NCI-H460 (cell line): ENCODE measurements around a stretch of chr1.

GRCh38 chr1:111470858-111471630 is 2.7 kb upstream of the C1orf162 start:
RAMPAGE:
- cytosol, long total RNA: no peak
- long total RNA: no peak
- nucleus, long total RNA: no peak

DNA sequence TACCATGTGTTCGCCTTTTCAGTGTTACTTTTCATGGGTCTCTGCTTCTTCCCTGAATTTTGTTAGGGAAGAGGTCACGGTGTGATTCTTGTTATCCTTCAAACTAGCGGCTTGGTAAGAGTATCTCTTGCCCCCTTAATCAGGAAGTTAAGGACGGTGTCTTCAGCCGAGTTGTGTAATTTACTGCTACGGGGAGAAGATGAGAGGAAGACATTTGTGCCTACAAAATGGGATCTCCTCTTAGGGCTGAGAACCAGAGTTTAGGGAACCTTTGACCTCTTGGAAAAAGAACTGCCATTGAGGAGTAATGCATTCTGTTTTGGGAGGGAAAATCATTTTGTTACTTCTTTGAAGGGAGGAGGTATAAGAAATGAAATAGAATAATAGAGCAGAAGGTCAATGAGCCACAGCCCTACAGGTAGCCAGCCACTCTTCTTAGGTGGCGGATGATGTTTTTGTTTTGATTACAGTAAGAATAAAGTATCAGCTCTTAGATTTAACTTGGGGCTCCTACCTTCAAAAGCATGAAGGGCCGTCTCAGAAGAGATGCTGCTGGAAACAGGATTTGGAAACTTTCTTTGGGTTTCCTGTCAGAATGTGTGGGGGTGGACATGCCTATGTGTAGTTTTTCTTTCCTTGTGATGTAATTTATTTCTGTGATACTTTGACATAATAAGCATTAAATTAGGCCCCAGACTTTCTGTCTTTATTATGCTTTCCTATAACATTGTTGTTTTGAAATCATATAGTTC is 1.3 kb downstream of the RAP1A start:
RAMPAGE:
- cytosol, long total RNA: no peak
- long total RNA: no peak
- nucleus, long total RNA: no peak

GRCh38 chr1:111648686-111649409 is 29.3 kb downstream of the RAP1A start:
RAMPAGE:
- cytosol, long total RNA: no peak
- long total RNA: no peak
- nucleus, long total RNA: no peak

DNA sequence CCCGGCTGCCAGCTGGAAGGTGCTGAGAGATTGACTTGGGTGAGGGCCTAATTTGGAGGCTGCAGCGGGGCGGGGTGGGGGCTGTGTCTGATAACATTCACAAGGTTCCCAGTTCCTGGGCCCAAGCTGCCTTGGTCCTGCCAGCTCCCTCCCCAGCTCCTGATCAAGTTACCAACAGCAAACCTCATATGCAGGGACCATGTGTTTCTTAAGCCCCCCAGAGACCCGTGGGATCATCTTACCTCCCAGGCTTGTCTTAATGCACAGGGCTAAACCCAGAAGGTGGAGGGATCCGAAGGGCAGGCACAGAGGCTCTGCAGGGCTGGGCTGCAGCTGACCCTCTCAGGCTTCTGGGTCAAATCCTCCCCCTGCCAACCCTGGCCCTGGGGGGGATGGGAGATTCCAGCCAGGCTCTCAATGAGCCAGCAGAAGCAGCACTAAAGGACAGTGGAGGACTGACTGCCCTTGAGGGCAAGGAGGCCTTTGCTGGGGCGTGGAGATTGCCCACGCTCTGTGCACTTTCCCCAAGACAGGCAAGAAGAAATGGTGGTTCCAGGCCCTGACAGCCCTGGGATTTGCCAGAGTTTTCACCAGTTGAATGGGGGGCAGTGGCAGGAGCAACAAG is 9.6 kb downstream of the INKA2 start:
RAMPAGE:
- cytosol, long total RNA: no peak
- long total RNA: no peak
- nucleus, long total RNA: no peak

DNA sequence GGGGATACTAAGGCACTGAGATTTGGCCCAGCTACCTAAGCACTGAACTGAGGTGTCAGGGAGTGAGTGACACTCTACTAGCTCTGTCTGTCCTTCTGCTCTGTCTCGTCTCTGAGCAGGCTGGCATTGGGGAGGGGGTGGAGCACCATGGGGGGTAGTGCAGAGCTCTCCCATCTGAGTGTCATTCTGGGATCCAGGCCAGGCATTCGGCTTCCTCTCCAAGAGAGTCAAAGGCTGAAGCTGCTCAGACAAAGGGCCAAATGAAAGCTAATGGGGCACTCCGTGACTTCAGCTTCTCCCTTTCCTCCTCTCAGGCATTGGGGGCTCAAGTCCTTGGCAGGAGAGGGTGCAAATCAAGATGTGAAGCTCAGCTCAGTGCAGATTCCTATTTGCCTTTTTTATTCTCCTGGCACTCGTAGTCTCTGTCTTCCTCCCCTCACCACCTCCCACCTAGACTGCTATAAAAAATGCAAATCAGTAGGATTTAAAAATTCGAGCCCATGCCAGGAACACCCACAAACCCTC is 2.2 kb downstream of the INKA2 start:
RAMPAGE:
- cytosol, long total RNA: no peak
- long total RNA: no peak
- nucleus, long total RNA: no peak

DNA sequence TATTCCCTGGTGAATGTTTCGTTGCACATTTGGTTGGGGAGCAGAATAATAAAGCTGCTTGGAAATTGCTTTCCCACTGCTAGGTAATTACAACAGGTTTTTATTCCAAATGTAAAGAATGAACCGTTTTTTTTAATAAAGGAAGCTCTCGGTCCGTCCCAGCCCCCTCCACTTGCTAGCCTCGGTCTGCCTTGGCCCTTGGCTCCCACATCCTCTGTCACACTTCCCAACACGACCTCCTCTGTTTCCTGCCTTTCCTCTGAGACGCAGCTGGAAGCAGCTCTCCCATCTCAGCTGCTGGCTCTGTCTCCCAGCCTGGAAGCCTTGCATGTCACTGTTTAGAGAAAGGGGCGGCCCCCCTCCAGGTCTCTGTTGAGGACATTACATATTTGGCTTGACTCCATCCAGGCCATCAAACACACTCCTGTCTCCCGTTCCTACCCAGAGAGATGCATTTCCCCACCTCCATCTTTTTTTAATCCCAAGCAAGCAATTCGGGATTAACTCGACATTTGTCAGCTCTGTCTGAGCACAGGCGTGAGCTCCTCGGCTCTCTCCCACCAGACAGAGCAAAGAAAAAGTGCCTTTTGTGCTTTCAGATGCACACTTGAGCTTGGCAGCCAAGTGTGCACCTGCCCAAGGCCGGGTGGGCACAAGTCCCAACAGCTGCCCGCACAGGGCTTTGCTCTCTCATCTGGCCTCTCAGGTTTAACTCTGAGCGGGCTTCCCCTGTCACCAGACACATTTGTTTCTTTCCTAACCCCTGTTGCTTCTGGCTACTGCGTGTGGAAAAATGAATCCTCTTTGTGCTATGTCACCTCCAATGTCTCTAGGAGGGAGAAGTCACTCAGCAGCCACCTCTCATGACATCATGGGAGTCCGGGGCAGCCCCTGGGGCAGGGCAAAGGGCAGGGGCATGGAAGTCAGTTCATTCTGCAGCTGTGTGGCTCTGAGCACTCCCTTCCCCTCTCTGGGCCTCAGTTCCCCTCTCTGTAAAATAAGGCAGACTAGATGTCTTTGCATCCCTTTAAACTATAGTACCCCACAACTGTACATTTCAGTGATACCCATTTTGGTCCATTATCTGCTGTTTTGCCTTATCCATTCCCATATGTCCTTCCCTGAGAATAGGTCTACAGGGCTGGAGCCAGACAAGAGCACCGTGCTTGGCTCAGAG is 108.3 kb downstream of the KCND3 start:
RAMPAGE:
- cytosol, long total RNA: no peak
- long total RNA: no peak
- nucleus, long total RNA: no peak

GRCh38 chr1:111892052-111892612 is 97.3 kb downstream of the KCND3 start:
RAMPAGE:
- cytosol, long total RNA: no peak
- long total RNA: no peak
- nucleus, long total RNA: no peak

GRCh38 chr1:111920121-111921137 is 69.0 kb downstream of the KCND3 start:
RAMPAGE:
- cytosol, long total RNA: no peak
- long total RNA: no peak
- nucleus, long total RNA: no peak

GRCh38 chr1:111954960-111955517 is 34.4 kb downstream of the KCND3 start:
RAMPAGE:
- cytosol, long total RNA: no peak
- long total RNA: no peak
- nucleus, long total RNA: no peak

GRCh38 chr1:112376091-112376431 is 20.0 kb upstream of the CTTNBP2NL start:
RAMPAGE:
- cytosol, long total RNA: no peak
- long total RNA: no peak
- nucleus, long total RNA: no peak

DNA sequence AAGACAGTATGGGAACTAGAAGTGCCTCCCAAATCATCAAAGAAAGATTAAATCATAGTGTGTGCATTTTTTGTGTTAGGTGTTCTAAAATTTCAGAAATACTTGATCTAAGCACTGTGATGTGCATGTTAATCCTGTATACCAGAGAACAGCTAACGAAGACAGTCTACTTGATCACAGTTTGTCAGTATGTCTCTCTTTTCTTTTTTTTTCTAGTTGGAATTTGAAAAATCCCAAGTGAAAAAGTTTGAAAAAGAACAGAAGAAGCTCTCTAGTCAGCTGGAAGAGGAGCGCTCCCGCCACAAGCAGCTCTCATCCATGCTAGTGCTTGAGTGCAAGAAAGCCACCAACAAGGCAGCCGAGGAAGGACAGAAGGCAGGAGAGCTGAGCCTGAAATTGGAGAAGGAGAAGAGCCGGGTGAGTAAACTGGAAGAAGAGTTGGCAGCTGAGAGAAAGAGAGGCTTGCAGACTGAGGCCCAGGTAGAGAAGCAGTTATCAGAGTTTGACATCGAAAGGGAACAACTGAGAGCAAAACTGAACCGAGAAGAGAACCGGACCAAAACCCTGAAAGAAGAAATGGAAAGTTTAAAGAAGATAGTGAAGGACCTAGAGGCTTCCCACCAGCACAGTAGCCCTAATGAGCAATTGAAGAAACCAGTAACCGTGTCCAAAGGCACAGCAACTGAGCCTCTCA is 52.9 kb upstream of the WNT2B start:
RAMPAGE:
- cytosol, long total RNA: no peak
- long total RNA: no peak
- nucleus, long total RNA: no peak

RAMPAGE:
- cytosol, long total RNA: no peak
- long total RNA: no peak
- nucleus, long total RNA: no peak
Observed at GRCh38 chr1:112493301-112493713, 15.5 kb upstream of the WNT2B start.

DNA sequence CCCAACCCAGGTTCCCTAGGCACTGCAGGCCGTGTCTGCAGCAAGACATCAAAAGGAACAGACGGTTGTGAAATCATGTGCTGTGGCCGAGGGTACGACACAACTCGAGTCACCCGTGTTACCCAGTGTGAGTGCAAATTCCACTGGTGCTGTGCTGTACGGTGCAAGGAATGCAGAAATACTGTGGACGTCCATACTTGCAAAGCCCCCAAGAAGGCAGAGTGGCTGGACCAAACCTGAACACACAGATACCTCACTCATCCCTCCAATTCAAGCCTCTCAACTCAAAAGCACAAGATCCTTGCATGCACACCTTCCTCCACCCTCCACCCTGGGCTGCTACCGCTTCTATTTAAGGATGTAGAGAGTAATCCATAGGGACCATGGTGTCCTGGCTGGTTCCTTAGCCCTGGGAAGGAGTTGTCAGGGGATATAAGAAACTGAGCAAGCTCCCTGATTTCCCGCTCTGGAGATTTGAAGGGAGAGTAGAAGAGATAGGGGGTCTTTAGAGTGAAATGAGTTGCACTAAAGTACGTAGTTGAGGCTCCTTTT is 11.6 kb downstream of the WNT2B start:
RAMPAGE:
- cytosol, long total RNA: no peak
- long total RNA: no peak
- nucleus, long total RNA: no peak

GRCh38 chr1:112524232-112524786 is 15.5 kb downstream of the WNT2B start:
RAMPAGE:
- cytosol, long total RNA: no peak
- long total RNA: no peak
- nucleus, long total RNA: no peak

DNA sequence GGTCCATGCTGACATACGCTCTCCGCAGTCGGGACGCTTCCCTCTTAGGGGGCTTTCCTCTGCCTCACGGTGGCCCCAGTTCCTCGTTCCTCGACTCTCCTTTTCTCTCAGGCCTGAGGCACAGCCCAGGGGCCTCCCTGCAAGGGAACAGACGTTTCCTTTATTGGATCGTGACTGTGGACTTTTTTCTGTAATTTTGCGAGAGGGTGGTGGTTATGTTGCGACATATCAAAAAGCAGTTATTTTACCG is 283 bp downstream of the CAPZA1 start:
RAMPAGE:
- cytosol, long total RNA: no peak
- long total RNA: no peak
- nucleus, long total RNA: no peak

DNA sequence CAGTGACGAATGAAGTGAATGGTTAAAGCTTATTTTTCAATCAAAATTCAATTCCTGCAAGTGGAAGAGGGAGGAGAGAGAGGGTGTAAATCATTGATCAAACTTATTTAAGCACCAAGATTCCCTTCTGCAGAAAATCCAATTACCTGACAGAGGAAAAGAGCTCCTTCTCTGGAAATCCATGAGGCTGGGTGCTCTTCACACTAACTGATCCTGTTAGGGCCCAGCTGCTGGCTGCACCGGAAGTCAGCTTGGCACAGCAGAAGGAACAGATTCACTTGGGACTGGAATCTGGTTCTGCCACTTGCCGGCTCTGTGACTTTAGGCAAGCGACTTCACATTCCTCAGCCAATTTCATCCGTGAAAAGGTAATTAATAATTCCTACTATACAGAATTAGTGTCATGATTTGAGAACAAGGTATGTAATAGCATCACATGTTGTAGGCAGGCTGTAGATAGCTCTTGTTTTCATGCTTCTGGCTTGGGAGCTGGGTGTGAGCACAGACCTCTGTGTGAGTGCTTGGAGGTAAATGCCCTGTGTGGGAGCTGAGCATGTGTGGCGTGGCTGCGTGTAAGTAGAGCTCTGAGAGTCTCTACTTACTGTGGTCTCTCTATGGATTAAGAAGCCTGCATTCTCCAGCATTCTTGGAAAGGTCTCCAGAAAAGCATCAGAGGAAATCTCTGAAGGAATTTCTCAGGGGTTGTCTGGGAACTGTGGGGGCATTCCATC is 43.8 kb downstream of the TAFA3 start:
RAMPAGE:
- cytosol, long total RNA: no peak
- long total RNA: no peak
- nucleus, long total RNA: no peak

DNA sequence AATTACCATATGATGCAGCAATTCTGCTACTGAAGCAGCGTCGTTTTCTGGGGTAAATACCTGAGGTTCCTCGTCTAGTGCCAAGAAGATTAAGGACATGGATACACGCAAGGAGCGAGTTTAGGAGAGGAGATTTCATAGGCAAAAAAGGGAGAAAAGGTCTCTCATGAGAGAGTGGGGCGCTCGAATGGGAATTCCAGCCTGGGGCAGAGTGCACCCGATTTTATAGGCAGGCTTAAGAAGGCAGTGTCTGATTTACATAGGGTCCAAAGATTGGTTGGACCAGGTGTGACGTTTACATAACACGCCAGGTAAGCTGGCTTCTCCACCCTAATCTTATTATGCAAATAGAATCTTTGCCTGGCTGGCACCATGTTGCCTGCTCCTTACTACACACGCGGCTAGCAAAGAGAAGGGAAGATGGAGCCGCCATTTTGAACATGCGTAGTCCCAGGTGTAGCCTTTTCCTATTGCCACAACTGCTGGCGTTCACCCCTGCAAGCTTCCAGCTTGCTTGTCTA is 103.8 kb downstream of the SLC16A1 start:
RAMPAGE:
- cytosol, long total RNA: no peak
- long total RNA: no peak
- nucleus, long total RNA: no peak

DNA sequence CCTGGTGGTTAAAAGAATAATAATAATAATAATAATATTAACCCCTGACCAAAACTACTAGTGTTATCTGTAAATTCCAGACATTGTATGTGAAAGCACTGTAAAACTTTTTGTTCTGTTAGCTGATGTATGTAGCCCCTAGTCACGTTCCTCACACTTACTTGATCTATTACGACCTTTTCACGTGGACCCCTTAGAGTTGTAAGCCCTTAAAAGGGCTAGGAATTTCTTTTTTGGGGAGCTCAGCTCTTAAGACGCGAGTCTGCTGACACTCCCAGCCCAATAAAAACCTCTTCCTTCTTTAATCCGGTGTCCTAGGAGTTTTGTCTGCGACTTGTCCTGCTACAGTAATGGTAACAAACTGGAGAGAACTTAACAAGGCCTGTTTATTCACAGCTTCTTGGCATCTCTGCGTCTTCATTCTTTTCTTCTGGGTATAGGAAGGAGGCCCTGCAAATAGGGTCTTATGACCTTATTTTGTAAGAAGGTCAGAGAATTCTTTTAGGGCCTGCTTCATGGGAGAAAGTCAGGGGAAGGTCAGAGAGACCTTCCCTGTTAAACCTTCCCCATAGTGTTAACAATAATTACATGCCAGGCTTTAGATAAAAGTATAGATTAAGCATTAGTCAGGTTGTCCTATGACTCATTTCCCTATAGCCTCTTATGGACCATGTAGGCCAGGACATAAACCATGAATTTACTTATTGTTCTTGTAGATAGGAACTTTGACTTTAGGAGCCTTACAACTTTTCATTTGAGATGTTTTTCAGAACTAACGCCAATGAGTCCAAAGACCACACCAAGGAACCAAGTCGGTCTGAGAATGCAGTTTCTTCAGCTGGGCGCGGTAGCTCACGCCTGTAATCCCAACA is 86.9 kb downstream of the SLC16A1 start:
RAMPAGE:
- cytosol, long total RNA: no peak
- long total RNA: no peak
- nucleus, long total RNA: no peak

GRCh38 chr1:113042407-113043378 is 30.3 kb upstream of the LRIG2 start:
RAMPAGE:
- cytosol, long total RNA: no peak
- long total RNA: no peak
- nucleus, long total RNA: no peak

DNA sequence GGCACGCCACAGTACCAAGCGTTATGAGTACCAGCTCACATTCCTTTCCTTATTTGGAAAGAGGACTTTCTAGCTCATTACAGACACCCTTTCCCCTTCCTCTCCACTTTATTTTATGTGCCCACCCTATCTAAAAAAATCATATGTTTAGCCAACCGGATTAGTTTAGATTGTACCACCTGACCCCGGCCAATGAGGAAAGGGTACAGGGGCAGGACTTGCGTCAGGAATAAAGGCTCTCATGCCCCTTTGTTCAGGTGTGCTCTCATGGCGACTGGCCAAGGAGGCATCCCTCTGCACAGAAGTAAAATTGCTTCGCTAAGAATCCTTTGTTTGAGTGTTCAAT is 129.4 kb downstream of the LRIG2 start:
RAMPAGE:
- cytosol, long total RNA: no peak
- long total RNA: no peak
- nucleus, long total RNA: no peak